Measurements from ENCODE around the genes TRIM69 and SLC30A4.

DNA sequence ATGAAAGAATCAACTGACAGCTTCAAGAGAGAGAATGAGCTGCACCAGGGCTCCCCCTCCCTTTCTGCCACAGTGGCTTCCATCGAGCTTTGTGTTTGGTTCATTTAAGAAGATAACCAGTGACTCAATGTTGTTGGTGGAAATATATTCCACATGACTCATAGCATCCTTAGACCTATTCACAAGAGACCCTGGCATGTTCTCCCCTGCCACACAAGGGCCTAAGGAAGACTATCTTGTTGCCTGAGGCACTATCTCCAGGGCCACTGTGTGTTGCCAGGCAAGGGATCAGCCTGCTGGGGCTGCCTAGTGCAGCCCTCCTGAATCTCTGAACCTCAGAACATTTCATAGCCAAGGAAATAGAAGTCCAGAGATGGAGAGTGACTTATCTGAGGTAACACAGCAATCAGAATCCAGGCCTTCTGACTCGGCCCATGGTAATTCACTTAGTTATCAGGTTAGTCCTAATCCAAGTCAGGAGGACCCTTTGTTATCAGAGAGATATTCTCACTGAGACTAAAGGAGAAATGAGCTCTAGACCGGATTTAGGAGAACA lies 86.7 kb downstream of the WDR76 start:
- PRO-cap: no peak
- RAMPAGE, long total RNA, 4 experiments: no peak in any of the 4 experiments

GRCh38 chr15:44287725-44288106 lies 803 bp upstream of the GOLM2 start:
- PRO-cap: unidirectional peak, plus-strand start at chr15:44288049
- RAMPAGE, long total RNA, 4 experiments: no peak in any of the 4 experiments

- PRO-cap: no peak
- RAMPAGE, long total RNA, 4 experiments: no peak in any of the 4 experiments
These were observed 5.1 kb downstream of the EIF3J start for GRCh38 chr15:44541577-44542973.

DNA sequence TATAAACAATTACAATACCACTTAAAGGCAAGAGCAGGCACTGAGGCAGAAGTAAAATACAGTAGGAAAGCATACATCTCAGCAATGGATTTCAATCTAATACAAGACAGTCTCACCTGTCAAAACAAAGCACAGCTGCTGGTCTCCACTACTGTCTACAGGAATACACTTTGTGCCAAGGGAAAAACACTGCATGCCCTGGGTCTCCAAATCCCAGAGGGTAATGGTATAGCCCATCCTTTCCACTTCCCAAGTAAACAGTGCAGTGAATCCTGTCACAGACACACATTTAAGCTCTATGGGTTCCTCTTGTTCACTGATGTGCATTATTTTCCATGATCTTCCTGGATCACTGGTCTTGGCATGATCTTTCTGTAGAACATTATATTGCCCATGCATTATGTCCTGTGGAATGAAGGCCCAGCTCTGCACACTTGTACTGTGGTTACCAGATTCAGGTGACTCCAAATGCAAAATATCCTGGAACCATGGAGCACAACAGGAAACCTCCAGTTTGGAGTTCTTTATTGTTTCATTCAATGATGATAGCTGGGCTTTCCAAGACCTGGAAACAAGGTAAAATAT lies 12.0 kb downstream of the SPG11 start:
- PRO-cap: no peak
- RAMPAGE, long total RNA, 4 experiments: no peak in any of the 4 experiments

DNA sequence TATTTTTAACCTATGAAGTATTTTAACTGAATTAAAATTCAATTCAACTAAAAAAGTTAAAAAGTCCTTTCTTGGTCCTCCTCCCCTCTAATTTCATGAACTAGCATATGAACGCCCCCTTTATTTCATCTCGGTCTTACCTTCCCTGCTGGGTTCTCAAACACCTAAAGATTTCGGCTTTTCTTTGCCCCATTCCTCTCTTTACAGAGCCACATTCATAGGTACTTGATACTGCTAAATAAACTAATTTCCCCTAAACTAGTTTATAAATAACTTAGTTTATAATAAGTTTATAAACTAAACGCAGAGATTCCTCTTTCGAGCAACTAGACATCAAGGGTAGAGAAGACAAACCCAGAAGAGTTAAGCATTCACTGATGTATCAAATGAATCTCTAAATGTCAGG lies 1.6 kb downstream of the SPG11 start:
- PRO-cap: no peak
- RAMPAGE, long total RNA, 4 experiments: start-site peak on the minus strand in 1 of 4 experiments, centred at position 339 of the sequence, 17 reads per replicate

- PRO-cap: no peak
- RAMPAGE, long total RNA, 4 experiments: start-site peak on the minus strand in 1 of 4 experiments, at chr15:44676743-44676917 at its widest, 5 reads per replicate
These were observed 13.2 kb upstream of the SPG11 start for GRCh38 chr15:44676558-44677203.

DNA sequence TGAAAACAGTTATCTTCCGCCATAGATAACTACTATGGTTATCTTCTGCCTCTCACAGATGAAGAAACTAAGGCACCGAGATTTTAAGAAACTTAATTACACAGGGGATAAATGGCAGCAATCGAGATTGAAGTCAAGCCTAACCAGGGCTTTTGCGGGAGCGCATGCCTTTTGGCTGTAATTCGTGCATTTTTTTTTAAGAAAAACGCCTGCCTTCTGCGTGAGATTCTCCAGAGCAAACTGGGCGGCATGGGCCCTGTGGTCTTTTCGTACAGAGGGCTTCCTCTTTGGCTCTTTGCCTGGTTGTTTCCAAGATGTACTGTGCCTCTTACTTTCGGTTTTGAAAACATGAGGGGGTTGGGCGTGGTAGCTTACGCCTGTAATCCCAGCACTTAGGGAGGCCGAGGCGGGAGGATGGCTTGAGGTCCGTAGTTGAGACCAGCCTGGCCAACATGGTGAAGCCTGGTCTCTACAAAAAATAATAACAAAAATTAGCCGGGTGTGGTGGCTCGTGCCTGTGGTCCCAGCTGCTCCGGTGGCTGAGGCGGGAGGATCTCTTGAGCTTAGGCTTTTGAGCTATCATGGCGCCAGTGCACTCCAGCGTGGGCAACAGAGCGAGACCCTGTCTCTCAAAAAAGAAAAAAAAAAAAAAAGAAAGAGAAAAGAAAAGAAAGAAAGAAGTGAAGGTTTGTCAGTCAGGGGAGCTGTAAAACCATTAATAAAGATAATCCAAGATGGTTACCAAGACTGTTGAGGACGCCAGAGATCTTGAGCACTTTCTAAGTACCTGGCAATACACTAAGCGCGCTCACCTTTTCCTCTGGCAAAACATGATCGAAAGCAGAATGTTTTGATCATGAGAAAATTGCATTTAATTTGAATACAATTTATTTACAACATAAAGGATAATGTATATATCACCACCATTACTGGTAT lies 1.3 kb downstream of the B2M start:
- PRO-cap: bidirectional peak, plus-strand start at position 494 of the sequence, minus-strand start at position 242 of the sequence
- RAMPAGE, long total RNA, 4 experiments: no peak in any of the 4 experiments

GRCh38 chr15:44715034-44715343 lies 3.7 kb downstream of the B2M start:
- PRO-cap: no peak
- RAMPAGE, long total RNA, 4 experiments: no peak in any of the 4 experiments

DNA sequence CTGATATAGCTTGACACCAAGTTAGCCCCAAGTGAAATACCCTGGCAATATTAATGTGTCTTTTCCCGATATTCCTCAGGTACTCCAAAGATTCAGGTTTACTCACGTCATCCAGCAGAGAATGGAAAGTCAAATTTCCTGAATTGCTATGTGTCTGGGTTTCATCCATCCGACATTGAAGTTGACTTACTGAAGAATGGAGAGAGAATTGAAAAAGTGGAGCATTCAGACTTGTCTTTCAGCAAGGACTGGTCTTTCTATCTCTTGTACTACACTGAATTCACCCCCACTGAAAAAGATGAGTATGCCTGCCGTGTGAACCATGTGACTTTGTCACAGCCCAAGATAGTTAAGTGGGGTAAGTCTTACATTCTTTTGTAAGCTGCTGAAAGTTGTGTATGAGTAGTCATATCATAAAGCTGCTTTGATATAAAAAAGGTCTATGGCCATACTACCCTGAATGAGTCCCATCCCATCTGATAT lies 4.1 kb downstream of the B2M start:
- PRO-cap: no peak
- RAMPAGE, long total RNA, 4 experiments: no peak in any of the 4 experiments

DNA sequence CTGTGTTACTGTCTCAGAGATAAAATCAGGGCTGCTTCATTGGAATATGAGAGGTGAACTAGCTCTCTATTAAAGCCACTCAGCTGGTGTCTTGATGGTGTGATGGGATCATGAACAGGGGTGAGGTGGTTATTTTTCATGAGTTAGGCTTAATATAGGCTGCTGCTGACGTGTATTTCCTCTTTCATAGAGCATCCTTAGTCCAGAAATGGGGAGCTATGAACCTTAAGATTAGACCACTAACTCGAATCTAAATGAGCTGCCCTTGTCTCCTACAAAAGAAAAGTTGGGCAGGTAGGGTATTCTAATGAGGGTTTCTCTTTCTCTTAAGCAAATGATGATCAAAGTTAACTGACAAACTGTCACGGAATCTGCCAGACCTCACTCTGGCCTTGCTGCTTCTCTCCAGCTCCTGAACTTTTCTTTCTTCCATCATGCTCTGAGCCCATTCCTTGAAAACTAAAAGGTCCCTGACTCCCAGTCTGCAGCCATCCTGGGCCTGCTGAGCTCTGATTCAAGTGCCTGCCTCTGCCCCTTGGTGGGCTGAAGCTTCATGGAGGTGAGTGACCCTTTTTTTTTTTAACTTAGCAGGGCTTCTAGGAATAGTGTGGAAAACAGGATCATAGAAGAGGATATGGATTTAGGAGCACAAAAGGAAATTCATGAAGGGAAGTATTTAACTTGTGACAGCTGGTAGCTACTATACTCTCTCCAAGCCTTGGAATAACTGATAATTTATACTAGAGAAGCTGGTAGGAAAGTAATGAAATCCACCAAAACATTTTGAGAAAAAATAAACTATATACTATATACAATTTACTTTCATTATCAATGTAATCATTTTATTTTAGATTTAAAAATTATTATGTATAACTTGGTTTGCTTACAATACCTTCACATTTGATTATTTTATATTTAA lies at the start of gene TRIM69:
Gene TRIM69 (plus strand): TSS at position 377 of the 919 bp plus-strand sequence.
- PRO-cap: no peak
- RAMPAGE, long total RNA, 4 experiments: no peak in any of the 4 experiments

DNA sequence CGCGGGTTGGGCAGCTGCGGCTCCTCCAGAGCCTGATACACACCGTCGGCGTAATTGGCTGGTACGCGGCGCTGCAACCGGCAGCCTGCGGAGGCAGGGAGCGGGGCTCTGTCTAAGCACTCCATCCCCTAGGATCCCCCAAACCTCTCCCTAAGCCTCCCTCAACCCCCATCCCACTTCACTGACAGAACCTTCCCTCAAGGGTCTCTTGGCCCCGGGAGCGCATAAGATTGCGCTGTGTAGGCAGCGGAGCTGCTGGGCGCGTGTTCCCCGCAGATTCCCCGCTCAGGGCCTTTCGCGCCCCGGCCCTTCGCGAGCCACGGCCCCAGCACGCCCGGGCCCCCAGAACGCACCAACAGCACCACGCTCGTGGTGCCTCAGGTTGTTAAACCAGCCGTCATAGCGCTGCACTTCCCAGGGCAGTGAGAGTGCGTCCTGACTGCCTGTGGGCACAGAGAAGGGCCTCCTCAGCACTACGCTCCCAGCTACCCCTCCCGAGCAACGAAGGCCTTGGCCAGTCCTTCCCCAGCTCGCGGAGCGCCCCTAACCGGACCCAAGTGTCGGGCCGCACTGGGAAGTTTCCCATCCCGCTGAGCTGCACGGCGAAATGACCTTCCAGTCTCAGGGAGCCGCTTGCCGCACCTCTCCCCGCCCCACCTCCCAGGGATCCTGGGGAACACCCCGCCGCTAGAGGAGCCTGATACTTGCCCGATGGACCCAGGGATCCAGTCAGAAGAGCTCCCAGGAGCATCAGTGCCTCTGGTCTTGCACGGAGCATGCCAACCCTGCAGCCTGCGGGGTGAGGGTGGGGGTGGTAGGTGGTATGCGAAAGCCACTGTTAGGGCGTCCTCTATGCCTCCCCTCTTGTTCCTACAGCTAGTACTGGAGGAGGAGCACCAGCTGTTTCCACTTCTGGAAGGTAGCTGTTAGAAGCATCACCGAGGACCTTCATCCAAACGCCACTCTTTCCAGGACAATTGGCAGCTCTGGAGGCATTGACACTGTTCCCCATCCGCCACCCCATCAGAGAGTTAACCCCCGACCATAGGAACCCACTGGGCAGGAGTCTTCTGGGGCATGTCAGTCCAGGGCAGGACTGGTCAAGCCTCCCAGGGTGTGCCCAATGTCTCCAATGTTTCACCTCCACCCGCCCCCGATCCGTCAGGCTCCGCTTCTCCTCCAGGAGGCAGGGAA lies 941 bp downstream of the DUOX2 start:
- PRO-cap: no peak
- RAMPAGE, long total RNA, 4 experiments: no peak in any of the 4 experiments

DNA sequence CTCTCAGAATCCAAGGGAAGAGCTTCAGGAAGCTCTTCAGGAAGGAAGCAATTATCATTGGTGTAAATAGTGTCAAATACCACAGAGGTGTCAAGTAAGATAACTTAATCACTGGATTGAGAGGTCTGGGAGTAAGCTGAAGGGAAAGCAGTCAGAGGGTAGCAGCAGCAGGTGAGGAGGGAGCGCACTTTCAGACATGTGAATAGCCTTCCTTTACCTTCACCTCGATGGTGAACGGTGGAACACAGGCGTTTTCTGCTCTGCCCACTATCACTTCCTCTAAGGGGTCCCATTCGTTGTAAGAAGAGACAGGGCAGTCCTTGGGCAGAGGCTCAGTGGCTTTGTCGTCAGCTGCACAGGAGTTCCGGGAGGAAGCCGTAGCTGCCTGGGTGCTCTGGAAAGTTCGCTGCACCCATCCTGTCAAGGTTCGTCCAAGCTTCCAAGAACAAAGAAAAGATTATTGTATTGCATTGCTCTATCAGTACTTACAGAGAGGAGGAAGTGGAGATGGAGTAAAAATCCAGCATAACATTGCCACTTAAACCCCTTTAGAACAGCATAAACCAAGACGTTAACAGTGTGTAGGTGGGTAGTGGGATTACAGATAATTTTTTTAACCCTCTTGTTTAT lies 1.8 kb downstream of the GATM start:
- PRO-cap: no peak
- RAMPAGE, long total RNA, 4 experiments: no peak in any of the 4 experiments

- PRO-cap: no peak
- RAMPAGE, long total RNA, 4 experiments: no peak in any of the 4 experiments
These were observed 18.8 kb downstream of the C15orf48 start for GRCh38 chr15:45449309-45449574.

GRCh38 chr15:45522714-45523572 lies at the start of gene SLC30A4:
SLC30A4 (minus strand) TSS chr15:45522755.
- PRO-cap: bidirectional peak, plus-strand start at chr15:45522817, minus-strand start at chr15:45522755
- RAMPAGE, long total RNA, 4 experiments: no peak in any of the 4 experiments

DNA sequence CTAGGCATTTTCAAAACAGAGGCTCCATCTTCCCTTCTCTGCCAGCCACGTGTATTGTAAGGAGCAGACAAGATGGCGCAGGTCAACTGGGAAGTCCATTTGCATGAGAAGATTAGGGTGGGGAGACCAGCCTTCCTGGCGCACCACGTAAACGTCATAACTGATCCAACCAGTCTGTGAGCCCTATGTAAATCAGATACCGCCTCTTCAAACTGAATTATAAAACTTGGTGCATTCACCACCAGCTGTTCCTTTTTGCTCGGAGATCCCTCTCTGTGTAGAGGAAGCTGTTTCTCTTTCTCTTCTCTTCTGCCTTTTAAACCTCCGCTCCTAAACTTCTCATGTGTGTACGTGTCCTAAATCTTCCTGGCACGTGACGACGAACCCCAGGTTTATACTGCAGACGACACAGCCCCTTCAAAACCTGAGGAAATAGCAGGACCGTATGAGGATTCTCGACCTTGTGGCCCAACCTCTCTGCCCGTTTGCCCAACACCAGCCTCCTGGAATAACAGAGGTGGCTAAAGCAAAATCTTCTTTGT lies 26.4 kb upstream of the SLC30A4 start:
- PRO-cap: unidirectional peak, plus-strand start at position 248 of the sequence
- RAMPAGE, long total RNA, 4 experiments: no peak in any of the 4 experiments

- PRO-cap: no peak
- RAMPAGE, long total RNA, 4 experiments: no peak in any of the 4 experiments
These were observed 24.9 kb downstream of the SQOR start for GRCh38 chr15:45659838-45660106.

GRCh38 chr15:45855058-45855554 lies 220.3 kb downstream of the SQOR start:
- PRO-cap: no peak
- RAMPAGE, long total RNA, 4 experiments: no peak in any of the 4 experiments

DNA sequence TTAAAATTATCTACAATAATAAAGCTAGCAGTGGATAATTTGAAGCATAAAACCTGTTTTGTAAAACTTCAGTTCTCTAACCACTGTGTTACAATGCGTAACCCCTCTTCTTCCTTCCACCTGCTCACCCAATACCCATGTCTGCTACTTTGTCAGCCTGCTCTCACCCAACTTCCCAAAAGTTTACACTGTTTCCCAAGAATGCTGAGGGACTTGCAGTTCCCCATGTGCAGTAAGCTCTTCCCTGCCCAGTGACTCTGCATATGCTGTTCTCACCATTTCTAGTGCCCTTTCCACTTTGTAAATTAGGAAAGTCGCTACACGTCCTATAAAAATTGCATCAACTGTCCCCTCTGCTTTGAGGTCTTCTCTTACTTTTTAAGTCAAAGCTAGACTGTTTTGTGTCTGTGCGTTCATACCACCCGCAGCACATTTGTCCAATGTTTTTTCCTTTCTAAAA lies 315.8 kb upstream of the SEMA6D start:
- PRO-cap: no peak
- RAMPAGE, long total RNA, 4 experiments: no peak in any of the 4 experiments

- PRO-cap: no peak
- RAMPAGE, long total RNA, 4 experiments: no peak in any of the 4 experiments
These were observed 95.2 kb downstream of the SEMA6D start for GRCh38 chr15:47812466-47813012.

GRCh38 chr15:48151852-48152421 lies 26.2 kb downstream of the MYEF2 start:
- PRO-cap: no peak
- RAMPAGE, long total RNA, 4 experiments: no peak in any of the 4 experiments

All from suprapubic skin (tissue), 4 donors.